Measurements from ENCODE around the genes RBM7, NXPE4 and ZPR1.

- RRBS, result no CpG with 5 or more reads among the region's 8 CpGs
Measured at GRCh38 chr11:114219540-114220542, 76.4 kb upstream of the NNMT start.

DNA sequence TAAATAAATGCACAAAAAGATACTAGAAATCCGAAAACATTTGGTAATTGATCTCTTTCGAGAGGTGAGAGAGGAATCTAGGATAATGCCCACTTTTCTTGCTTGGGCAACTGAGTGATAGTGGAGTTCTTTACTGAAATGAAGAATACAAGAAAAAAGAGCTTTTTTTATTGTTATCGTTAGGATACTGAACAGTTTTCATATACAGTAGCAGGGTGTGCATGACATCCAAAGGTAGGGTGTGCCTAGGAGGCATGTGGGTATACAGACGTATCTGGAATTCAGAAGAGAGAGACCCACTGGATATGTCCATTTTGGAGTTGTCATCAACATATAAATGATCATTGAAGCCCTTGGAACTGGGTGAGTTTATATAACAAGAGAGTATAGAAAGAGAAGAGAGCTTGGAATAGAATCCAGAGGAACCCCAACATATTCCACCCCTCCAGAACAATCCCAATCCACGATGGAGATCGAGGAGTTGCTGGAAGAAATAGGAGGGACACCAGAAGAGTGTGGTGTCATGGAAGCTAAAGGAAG, 71.9 kb upstream of the NNMT start:
- RRBS, result no CpG with 5 or more reads among the region's 6 CpGs

DNA sequence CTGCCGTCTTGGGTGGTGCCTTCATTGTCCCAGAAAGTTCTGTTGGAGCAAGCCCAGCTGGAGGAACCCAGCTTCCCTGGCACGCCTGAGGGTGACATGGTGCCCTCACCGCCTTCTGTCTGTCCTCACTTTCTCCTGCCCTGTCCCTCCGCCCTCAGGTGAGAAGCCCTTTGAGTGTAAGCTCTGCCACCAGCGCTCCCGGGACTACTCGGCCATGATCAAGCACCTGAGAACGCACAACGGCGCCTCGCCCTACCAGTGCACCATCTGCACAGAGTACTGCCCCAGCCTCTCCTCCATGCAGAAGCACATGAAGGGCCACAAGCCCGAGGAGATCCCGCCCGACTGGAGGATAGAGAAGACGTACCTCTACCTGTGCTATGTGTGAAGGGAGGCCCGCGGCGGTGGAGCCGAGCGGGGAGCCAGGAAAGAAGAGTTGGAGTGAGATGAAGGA, 46.0 kb upstream of the NNMT start:
- RRBS, result no CpG with 5 or more reads among the region's 20 CpGs

DNA sequence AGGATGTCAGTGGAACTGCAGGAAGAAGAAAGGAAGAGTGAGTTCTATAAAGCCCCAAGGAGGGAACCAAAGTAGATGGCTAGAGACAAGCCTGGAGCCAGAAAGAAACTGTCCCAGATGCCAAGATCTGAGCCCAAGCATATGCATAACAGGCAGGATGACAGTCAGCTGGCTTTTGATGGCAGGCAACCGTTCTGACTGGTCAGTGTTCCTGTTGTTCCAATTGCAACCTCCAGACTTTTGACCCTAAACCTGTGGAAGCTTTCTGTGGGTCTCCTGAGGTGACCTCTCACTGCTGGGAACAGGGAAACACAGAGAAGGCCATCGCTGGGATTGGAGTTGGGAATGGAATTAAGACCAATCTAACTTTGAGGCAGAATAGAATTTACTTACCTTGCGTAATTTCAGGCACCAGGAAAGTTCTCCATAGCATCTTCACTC, 21.6 kb upstream of the NNMT start:
- RRBS, result no CpG with 5 or more reads among the region's 3 CpGs

DNA sequence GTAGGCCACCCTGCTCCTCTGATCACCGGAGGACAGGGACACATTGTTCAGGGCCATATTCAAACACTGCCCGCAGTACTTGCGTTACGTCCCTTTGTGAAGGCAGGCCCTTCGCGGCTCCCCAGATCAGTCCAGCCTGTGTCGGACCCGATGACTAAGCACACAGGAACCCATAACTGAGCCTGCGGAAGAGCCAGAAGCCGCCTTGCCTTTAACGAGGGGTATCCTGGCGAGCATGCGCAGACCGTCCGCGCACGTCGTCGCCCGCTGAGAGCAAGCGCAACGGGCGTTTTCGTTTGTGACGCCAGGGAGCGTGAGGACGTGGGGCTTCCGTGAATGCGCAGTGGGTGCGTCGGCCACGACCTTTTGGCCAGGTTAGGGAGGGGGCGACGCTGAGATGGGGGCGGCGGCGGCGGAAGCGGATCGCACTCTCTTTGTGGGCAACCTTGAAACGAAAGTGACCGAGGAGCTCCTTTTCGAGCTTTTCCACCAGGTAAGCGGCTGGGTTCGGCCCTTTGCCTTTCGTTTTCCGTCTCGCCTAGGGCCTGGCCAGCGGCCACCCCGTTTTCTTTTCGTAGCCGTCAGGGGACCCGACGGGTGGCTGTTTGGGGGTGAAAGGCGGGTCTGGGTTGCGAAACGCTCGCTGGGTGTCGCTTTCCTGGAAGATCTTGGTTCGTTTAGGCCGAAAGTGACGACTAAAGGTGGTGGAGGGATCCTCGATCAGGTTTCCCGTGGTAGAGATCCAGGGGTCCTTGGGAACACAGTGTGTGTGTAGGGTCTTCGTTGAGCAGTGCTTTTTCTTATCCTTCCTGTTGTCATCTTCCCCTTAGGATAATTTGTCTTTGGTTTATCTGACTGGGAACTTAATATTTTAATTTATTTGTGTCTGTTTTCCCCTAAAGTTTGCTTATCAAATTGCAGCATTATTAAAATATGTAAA, at the start of gene RBM7:
Gene RBM7, plus strand, starts transcription at position 392 of the 940 bp plus-strand sequence.
- RRBS, result 6% methylated on average over 1 of the region's 65 CpGs

DNA sequence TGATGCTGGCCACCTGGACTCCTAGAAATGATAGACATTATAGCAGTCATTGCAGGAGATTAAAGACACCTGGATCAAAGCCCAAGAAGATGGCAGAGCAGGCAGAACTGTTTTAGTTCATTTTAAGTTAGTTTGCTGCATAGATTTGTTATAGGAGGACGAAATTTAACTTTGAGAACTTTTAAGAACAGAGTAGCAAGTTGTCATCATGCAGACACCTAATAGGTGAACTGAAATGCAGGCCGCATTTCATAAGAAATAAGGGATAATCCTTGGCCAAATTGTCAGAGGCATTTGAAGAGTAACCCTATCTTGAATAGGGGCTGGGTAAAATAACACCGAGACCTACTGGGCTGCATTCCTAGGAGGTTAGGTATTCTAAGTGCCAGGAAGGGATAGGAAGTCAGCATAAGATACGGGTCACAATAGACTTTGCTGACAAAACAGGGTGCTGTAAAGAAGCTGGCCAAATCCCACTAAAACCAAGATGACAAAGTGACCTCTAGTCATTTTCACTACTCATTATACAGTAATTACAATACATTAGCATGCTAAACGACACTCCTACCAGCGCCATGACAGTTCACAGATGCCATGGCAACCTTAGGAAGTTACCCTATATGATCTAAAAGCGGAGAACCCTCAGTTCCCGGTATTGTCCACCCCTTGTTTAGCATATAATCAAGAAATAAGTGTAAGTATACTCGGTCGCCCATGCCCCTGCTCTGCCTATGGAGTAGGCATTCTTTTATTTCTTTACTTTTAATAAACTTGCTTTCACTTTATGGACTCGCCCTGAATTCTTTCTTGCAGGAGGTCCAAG, 1.0 kb upstream of the REXO2 start:
- RRBS, result no CpG with 5 or more reads among the region's 11 CpGs

GRCh38 chr11:114595470-114596144, at the start of gene NXPE4:
NXPE4 (minus strand) TSS chr11:114595786.
- RRBS, result no CpG with 5 or more reads among the region's 4 CpGs

DNA sequence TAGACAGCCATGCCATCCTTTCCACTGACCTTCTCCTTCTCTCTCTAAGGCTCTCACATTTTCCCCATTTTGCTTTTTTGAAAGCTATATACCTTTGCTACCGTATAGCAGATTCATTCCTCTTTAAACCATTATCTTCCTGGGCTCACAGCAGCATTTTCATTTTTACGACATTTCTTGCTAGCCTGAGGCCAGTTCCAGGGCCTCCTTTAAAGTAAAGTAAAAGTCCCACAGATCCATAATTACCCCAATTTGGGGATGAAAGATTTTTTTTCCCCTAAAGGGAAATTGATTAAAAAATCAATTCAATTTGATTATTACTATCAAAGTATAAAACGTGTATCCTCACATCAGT, 12.2 kb upstream of the NXPE2 start:
- RRBS, result no CpG with 5 or more reads among the region's 3 CpGs

GRCh38 chr11:115222384-115223035, 281.7 kb downstream of the CADM1 start:
- RRBS, result no CpG with 5 or more reads among the region's 5 CpGs

DNA sequence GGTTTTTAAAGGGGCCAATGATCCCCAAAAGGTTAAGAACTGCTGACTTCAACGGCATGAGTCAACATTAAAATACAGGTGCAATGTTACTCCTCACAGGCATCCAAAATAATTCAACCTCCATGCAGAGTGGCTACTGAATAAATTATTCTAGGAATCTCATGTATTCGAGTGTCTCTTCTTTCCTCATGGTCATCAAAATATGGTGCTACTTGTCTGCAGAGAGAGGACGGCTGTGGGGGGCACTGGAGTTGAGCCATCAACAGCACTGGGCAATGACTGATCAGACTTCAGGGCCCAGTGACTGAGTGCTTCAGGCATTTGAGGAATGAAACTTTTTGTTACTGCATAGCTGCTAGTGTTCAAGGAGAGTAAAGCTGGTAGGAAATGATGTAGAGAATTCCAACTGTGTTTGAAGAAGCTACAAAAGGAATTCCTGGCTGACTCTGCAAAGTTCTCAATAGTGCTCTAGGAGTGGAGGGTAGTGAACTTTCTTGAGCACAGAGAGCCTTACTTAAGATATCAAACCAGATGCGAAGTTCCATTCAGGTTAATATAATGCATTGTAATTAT, 277.7 kb downstream of the CADM1 start:
- RRBS, result no CpG with 5 or more reads among the region's 4 CpGs

DNA sequence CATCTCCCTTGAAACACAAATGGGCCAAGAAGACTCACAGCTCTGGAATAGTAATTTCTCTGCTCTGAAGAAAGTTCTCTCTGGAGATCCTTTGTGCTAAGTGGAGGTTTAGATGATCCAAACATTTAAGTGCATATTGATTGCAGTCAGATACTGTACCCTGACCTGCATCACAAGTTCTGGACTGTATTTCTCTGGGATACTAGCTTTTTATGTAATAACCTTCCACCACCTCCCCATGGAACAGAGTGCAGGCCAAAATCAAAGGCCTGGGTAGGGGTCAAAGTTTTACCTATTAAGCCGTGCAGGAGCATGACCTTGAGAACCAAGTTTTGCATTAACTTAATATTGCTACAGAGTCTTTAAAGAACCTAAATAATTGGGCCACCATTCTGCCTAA, 19.7 kb upstream of the CADM1 start:
- RRBS, result no CpG with 5 or more reads among the region's 1 CpG

DNA sequence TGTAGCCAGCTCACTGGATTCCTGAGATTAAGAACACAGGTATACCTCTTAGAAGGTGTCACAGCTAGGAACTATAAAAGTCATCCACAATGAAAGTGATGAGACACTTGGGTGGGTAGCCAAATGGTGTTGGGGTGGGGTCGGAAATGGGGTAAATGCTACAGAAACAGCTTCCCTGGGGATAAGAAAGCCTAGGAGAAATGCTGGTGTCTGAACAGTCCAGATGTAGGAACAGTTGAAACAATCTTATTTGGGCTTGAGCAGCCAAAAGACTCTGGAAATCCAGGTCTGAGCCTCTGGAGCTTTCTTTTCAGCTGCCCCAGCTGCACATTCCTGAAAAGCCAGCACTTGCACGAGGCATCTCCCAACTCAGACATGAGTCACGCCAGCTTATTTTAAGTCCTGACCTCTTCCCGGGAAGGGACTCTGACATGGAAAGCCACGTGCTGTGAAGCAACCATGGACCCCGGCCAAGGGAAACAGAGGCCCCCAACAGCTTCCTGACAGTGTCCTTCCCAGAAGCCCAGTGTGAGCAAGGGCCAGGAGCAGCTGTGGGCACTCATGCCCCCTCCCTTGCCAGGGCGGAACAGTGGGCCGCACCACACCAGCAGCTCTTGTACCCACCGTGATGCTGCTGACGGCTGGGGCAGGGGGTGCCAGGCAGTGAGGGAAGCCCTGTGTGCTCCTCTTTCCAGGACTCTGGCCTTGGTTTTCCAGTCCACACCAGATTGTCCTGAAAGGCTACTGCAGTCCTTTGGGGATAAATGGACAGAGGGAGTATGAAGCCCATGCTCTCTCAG, 118.7 kb upstream of the CADM1 start:
- RRBS, result 19% methylated on average over 3 of the region's 10 CpGs

DNA sequence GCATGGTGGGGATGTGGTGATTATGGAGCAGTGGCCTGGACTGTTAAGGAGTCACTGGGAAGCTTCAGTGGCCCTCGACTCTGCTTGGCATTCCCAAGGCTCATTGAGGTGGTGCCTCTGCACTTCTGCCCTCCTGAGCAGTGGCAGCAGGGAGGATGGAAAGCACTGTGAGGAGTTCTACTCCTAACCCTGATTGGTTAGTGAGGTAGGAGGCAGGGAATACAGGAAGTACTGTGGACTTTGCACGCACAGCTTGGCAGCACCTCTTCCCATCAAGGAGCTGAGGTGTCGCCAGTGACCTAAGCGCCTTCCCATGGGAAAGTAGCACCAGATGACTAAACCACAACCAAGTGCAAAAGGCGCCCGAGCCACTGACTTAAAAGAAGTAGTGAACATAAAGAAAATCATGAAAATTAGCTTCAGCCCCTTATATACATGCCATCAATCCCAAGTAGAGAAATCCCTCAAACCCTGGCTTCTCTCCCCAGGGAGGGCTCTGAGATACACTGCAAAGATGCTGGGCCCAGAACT, 152.5 kb upstream of the CADM1 start:
- RRBS, result no CpG with 5 or more reads among the region's 6 CpGs

DNA sequence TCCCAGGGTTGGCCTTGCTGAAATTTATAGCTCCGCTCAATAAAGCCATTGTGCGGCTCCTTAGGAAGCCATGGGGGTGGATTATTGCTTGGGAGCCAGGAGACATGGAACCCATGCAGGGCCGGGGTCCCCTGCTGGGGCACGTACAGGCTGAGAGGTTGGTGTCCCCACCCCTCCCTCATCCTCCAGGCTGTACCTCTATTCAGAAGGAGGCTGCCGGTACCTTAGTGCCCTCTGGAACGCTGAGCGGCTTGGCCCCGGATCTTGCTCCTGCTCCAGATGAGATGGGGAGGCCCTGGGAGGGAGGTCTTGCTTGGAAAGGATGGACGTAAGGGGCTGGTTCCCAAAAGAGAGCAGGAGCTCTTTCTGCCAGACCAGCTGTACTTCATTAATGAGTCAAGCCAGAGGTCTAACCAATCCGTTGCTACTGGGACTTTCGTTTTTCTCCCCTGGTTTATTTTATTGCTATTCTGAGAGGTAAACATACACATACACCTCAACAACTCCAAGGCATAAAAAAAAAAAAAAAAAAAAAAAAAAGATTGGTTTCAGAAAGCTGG, 212.9 kb upstream of the CADM1 start:
- RRBS, result 52% methylated on average over 6 of the region's 11 CpGs

GRCh38 chr11:115761381-115761685, 257.1 kb upstream of the CADM1 start:
- RRBS, result no CpG with 5 or more reads among the region's 1 CpG

- RRBS, result no CpG with 5 or more reads among the region's 17 CpGs
Measured at GRCh38 chr11:116162675-116163201, 610.0 kb downstream of the BUD13 start.

DNA sequence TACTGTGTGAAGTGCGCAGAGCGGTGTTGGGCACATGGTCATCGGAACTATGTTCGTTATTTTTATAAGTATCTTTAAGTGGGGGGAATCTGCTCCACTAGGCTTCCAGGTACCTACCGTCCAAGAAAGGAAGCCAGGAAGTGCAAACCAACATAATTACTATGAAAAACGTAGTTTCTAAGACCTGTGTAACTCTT, 572 bp upstream of the BUD13 start:
- RRBS, result no CpG with 5 or more reads among the region's 6 CpGs

DNA sequence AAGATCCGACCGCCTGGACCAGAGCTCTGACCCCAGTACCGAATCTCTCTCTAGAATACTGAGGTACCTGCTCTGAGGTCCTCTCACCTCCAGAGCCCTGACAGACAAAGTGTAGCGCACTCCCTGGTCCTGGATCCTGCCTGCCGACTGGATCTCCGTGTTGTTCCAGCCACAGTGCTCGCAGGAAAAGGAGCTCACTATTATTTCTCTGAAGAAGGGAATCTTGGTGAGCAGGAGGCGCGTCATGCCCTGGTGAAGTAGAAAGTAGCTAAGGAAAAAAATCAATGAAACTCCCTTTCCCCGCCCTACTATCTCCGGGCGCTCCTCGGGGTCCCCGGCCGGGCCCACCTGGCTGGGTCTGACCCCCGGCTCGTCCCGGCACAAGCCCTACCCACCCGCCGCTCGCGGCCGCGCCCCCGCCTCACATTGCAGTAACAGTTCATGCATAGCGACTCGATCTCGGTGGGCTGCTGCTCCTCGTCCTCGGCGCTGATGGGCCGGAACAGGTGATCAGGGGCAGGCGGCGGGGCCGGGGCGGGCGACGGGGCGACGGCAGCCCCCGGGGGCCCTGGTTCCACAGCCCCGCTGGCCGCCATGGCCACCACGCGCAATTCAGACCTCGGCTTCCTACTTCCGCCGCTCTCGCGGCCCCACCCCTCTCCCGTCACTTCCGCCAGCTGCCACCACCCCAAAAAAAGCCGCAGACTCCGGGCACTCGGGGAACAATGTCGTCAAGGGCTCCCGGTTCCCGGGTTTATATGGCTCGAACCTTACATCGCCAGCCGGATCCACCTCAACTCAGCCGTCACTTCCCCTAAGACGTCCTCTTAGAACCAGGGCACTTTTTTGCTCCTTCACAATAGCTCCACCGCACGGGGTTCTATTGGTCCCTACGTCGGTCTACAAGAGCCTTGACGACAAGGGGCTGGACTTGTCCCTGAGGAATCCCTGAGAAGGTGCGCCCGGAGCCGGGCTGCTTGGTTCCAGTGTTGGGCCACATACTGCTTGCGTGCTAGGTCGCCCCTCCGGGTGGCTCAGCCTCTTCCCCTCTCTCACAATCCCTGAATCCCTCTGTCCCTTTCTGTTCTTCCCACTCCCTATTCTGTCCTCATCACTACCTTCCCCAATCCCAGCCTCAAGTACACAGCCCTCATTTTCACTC, at the start of gene ZPR1:
Gene ZPR1, minus strand, starts transcription at position 629 of the 1,162 bp plus-strand sequence.
- RRBS, result 68% methylated on average over 4 of the region's 74 CpGs

DNA sequence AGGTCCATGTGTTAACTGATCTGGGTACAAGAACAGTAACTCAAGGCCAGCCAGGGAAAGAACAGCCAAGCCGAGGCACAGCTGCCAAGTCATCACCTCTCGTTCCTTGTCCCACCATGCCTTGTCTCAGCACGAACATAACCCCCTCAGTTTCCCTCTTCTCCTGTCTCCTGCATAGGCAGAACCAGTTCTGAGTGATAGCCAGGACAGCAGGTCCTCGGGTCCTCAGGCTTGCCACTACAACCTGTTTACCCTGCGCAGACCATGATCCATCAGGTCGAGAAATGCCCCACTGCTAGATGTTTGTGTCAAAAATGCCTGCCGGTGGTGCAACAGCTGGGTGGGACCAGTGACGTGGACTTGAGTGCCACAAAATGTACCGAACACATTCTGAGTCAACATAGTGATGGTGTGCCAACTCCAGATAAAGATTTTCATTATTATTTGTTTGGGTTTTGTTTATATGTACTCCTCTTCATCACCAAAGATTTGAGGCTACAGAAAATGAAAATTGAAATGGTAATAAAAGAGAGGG, 14.3 kb downstream of the APOA4 start:
- RRBS, result no CpG with 5 or more reads among the region's 9 CpGs

GRCh38 chr11:116826021-116826569, 3.0 kb upstream of the APOA4 start:
- RRBS, result no CpG with 5 or more reads among the region's 12 CpGs